Endometrial microvascular endothelial cells (primary cell): Measurements from ENCODE around the gene TMEM45B.

GRCh38 chr11:128786802-128787433 lies 80.2 kb downstream of the KCNJ1 start:
- RAMPAGE, long total RNA: no peak

DNA sequence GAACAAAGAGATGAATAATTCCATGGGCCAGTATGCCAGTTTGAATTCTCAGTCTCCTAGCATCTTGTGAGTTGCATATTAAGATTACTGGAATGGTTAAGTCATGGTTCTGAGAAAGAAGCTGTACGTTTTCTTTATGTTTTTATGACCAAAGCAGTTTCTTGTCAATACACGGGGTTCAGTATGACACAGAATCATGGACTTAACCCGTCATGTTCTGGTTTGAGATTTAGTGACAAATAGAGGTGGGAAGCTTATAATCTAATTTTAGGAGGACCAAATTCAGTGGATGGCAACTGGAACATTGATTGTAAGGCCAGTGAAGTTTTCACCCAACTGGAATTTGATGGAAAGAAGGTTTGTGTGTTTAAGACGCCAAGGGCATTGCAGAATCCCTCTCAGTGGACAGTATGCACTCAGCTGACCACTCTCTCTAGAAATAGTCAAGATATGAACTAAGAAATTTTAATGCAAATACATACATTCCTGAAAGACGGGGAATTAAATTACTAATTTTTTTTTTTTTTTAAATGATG lies 55.8 kb downstream of the KCNJ1 start:
- RAMPAGE, long total RNA: no peak

DNA sequence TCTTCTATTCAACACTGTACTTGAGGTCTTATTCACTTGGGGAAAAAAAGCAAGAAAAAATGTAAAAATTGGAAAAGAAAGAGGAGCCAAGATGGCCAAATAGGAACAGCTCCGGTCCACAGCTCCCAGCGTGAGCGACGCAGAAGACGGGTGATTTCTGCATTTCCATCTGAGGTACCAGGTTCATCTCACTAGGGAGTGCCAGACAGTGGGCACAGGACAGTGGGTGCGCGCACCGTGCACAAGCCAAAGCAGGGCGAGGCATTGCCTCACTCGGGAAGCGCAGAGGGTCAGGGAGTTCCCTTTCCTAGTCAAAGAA lies 18.3 kb downstream of the ARHGAP32 start:
- RAMPAGE, long total RNA: no peak

DNA sequence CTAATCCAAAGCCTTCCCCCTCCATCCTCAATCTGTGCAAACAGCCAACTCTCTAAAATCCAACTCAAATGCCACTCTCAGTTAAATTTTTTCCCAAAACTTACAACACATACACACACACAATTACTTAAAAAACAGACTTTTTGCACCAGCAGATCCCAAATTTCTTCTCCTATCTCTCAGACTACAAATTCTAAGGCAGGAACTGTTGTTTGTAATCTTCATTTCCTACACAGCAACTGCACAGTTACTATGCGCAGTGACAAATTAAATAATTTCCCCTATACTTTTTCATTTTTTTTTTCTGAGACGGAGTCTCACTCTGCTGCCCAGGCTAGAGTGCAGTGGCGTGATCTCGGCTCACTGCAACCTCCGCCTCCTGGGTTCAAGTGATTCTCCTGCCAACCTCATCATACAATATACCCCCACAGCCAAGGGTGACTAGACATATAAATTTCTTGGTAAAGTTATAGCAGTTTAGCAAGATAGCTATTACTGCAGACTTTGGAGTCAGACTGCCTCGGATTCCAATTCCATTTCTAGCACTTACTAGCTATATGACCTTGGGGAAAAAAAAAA lies 47.7 kb upstream of the ARHGAP32 start:
- RAMPAGE, long total RNA: no peak

DNA sequence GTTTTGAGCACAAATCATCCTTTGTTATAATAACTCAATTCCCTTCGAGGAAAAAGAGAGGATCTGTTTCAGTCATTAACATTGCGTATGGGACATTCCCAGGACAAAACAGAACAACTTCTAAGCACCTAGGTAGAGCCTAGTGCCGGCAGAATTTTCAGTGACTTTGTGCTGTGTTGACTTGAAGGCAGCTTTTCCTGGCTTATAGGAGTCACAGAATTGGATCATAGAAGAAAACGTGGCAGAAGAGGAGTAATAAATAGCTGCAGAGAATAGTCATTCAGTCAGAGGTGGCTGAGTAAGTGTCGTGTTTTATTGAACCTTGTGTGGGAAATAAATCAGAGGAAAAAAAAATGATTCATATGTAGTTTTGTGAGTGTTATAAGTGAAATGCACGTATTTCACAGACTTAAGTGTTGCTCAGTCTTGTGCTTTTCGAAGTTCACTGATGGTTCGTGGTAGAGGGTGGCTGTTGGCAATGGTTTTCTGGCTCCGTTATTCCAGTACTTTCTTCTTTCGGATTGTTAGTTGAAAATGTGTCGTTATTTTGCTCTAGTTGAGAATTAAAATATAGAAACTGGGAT lies 2.1 kb downstream of the BARX2 start:
- RAMPAGE, long total RNA: no peak

DNA sequence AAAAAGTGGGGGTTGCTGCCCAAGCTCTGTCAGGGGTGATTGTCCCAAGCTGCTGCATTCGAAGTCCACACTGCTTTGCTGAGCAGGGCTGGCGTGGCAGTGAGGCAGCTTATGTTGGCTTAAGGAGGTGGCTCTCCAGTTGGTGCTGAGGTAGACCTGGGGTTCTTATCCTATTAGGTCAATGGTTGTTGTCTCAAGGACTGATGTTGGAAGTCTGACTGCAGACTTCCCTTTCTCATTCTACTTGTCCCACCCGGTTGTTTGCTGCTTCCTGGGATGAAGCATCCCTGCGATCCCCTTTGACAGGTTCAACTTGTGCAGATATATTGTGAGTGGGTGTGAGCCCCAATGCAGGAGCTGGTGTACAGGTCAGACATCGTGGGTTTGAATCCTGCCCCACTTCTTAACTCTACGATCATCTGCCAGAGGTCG lies 65.3 kb downstream of the BARX2 start:
- RAMPAGE, long total RNA: no peak

- RAMPAGE, long total RNA: no peak
Observed at GRCh38 chr11:129703863-129704466, 111.7 kb upstream of the TMEM45B start.

GRCh38 chr11:129815402-129816189 lies at the start of gene TMEM45B:
Gene TMEM45B (plus strand): TSS chr11:129815848.
- RAMPAGE, long total RNA: no peak

DNA sequence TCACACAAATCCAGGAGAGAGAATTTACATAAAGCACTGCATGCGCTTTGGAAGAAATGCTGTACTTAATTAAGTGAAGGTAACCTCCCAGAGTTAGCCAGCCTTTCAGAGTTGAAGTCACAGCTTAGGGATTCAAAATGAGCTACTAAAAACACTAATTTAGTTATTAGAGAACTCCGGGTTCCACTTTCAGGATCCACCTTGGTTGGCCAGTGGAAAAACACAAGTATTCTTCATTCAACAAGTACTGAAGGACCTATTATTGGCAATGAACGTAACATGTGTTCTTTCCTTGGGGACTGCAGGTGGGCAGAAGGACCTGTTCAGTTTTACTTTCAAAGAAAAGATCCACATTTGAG lies 34.7 kb downstream of the NFRKB start:
- RAMPAGE, long total RNA: no peak

- RAMPAGE, long total RNA: no peak
Observed at GRCh38 chr11:129911320-129911696, 15.9 kb upstream of the NFRKB start.

GRCh38 chr11:130022169-130022708 lies 19.6 kb upstream of the PRDM10 start:
- RAMPAGE, long total RNA: no peak

DNA sequence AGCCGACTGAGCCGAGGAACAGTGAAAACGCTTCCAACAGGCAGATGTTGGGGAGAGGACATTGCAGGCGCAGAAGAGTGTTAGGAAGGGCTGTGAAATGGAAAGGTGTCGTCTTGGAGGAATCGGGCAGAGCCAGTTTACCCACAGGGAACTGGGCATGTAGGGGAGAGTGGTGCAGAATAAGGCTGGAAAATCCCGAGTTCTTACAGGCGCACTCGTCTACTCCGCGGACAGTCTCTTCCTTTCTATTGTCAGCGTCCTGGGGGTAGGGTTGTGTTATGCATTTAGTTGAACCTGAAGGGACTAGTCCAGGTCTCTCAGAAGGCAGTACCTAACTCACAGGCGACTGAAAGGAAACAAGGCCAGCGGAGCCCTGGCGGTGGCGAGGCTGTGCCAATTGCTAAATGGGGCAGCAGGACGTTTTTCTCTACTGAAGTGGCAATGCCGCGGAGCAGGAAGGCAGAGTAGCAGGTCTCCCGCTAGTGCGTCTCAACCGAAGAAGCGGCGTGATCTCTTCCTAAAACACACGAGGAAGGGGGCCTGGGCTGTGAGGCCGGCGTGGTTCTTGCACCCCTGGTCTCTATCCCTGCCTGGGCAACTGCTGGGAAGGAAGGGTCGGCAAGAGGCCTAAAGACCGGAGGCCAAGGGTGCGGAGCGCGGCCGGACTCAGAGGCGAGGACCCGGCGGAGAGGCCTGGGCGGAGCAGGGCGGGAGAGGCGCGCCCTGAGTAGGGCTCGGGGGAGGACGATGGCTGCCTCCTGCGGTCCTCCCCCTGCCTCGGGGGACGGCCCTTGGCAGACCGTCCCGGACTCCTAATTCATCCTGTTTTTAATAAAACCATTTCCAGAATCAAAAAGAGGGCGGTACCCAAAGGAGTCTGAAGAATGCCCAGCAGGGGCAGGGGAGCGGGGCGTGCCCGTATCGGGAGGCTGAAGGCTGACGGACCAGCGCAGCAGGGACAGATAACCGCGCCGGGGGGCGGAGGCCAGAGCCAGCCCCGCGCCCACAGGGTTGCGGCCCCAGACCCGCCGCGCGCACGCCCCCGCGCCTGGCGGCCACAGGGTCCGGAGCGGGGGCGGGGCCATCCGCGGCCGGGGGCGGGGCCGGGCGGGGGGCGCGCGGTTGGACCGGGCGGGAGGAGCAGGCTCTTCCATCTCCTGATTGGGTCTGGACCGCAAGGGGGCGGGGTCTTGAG lies 700 bp upstream of the APLP2 start:
- RAMPAGE, long total RNA: no peak

DNA sequence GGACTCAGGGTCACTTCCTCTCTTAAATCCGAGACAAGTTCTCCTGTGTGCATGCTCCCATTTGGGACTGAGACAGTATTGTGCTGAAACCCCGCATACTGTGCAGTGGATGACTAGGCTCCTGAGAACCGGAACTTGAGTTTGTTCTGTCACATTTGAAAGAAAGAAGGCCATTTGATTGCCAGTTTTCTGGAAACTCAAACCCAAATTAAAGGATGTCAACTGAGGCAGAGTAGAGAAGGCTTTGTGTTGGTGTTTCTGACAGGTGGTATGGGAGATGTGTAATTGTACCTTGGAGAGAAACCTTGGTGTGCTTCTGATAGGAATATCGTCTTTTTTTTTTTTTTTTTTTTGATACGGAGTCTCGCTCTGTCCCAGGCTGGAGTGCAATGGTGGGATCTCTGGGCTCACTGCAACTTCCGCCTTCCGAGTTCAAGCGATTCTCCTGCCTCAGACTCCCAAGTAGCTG lies 2.5 kb downstream of the APLP2 start:
- RAMPAGE, long total RNA: no peak

DNA sequence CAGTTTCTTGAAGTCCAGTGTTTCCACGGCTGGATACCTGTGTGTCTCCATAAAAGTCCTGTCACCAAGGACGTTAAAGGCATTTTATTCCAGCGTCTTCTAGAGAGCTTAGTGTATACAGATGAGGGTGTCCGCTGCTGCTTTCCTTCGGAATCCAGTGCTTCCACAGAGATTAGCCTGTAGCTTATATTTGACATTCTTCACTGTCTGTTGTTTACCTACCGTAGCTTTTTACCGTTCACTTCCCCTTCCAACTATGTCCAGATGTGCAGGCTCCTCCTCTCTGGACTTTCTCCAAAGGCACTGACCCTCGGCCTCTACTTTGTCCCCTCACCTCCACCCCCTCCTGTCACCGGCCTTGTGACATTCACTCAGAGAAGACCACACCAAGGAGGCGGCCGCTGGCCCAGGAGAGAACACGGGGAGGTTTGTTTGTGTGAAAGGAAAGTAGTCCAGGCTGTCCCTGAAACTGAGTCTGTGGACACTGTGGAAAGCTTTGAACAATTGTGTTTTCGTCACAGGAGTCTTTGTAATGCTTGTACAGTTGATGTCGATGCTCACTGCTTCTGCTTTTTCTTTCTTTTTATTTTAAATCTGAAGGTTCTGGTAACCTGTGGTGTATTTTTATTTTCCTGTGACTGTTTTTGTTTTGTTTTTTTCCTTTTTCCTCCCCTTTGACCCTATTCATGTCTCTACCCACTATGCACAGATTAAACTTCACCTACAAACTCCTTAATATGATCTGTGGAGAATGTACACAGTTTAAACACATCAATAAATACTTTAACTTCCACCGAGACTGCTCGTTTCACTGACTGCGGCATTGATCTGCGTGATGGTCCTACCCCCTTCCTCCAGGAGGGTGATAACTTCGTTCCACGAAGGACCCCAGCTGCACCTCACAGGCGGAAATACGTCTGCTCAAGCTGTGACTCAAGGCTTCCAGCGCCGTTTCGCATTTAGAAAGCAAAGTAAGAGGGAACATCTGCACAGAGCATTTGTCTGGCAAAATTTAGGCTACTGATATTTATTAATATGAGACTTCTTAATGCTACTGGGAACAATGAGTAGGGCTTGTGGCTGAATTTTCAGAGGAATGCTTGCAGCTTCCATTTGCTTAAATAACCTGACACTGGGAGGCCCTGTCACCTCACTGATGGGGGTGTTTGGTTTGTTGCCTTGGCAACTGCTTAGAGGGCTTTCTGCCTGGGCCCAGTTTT lies 15.2 kb upstream of the ST14 start:
- RAMPAGE, long total RNA: no peak

GRCh38 chr11:130163244-130164240 lies 4.0 kb downstream of the ST14 start:
- RAMPAGE, long total RNA: no peak

DNA sequence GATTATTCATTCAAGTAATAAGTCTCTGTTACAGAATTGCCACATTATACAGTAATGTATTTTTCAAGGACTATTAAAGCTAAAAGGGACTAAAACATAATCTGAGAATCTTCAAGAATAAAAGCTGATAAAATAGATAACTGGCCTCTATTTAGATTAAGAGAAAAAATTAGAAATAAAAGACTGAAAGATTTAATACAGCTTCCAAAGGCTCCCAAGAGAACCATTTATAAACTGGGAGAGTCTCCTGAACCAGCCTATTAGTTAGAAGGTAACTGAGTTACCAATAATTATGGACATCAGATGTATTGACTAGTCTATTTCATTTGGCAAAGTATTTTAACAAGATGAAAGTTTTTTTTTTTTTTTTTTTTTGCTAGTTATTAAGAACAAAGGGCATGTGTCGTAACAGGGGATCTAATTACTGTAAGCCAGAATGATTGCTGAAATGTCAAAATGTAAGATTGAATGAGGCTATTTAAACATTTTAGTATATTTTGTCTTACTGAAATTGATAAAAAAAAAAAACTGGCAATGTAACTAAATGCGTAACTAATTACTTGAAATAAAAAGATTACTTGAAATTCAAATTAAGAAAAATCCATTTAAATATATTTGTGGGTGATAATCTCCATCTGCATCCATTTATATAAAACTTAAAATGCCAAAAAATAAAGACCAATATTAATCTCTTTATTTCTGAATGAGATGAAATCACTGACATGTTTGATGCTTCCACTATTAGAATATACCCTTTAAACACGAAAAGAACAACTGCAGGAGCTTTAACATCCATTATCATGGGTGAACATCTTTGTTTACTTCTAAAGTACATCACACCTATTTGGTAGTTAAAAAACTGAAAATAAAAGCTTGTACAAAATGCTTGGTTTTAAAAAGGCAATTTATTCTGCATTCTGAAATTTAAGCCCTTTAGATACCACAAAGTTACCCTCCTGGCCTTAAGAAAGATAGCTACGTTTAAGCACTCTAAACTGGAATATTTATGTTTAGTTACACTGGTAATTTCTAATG lies 70.8 kb downstream of the ST14 start:
- RAMPAGE, long total RNA: no peak

- RAMPAGE, long total RNA: no peak
Observed at GRCh38 chr11:130388880-130389279, 39.5 kb downstream of the ADAMTS8 start.

DNA sequence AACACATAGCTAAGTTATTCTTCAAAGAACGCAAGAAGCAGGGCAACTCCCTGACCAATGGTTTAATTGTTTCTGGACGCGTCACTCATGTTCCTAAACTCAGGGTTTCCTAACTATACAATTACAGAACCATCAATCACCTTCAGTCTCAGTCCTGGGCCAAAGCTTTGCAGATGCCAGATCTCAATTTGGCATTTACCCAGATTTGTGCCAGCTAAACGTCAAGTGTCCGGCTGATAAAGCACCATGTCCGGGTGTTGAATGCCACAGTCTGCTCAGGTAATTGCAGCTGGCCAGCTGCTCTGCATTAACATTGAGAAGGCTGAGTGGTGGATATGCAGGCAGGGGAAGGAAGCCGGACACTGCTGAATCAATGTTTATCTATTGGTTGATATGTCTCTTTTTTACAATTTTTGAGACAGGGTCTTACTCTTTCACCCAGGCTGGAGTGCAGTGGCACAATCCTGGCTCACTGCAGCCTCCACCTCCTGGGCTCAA lies 38.0 kb downstream of the ADAMTS8 start:
- RAMPAGE, long total RNA: no peak

DNA sequence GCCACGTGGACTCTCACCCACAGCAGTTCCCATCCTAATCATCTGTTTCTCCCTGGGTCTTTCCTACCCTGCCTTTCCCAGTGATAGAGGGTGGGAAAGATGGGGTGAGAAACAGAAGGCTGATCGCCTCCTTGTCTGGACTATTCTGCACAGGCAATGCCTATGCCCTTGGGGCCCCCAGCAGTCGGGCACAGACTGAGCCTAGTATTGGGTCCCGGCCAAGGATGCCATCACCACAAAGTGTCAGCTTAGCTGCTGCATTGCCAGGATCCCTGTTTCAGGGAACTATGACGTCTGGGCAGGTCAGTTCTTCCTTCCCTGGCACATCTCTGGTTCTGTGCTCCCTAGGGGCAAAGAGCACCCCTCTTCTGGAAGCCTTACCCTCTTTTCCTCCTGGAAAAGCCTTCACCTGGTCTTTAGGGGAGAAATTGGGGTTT lies 2.2 kb downstream of the ADAMTS8 start:
- RAMPAGE, long total RNA: no peak

DNA sequence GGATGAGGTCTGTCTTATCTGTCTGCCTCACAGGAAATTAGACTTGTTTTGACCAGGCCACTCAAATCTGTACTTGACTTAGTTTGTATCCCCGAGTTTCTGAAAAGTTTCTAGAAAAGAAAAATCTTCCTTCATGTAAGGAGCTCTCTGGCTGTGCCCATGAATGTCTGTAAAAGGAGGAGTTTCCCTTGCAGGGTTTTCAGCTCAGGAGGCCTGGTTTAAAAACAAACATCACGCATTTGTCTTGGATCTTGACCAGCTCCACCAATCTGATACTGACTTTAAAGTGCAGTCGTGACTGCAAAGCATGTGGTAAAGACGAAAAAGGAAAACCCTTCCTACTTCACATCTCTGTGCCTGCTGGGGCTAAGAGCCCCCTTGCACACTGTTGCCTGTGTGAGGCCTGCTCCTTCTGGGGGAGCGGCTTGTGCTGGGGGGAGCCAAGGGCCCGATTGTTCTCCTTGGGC lies 61.9 kb downstream of the ADAMTS15 start:
- RAMPAGE, long total RNA: no peak